SK-MEL-5 (cell line): ENCODE results near the genes ANKLE1, ABHD8, DDA1 and CCDC194.

GRCh38 chr19:16133324-16134138 is 10.0 kb upstream of the HSH2D start:
RAMPAGE:
- cytosol, long total RNA, result no peak
- long total RNA, result no peak
- nucleus, long total RNA, result no peak

GRCh38 chr19:16326275-16326829 is 1.7 kb downstream of the KLF2 start:
RAMPAGE:
- cytosol, long total RNA, result no peak
- long total RNA, result no peak
- nucleus, long total RNA, result no peak

GRCh38 chr19:16571051-16572255 is 762 bp downstream of the SLC35E1 start:
RAMPAGE:
- cytosol, long total RNA, result no peak
- long total RNA, result no peak
- nucleus, long total RNA, result no peak

DNA sequence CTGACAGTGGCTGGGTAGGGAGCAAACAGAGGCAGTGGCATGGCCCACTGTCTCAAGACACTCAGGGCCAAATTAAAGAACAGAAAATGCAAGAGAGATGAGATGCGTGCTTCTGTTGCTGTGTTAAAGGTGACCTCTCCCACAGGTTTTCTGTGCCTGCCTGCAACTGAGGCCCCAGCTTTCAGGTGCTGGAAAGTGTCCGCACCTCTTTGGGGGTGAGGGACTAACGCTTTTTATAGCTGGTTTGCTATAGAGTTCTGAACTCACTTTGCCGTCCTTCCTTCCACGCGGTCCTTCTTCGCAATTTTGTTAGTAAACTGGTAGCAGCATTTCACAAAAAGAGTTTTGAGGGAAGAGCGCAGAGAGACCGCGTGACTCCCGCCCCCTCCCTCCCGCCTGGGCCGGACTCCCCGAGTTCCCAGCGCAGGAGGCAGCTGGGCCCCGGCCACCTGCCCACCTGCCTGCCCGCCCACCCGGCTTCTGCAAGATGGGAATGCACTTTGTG is 3.3 kb upstream of the SLC35E1 start:
RAMPAGE:
- cytosol, long total RNA, result no peak
- long total RNA, result no peak
- nucleus, long total RNA, result no peak

DNA sequence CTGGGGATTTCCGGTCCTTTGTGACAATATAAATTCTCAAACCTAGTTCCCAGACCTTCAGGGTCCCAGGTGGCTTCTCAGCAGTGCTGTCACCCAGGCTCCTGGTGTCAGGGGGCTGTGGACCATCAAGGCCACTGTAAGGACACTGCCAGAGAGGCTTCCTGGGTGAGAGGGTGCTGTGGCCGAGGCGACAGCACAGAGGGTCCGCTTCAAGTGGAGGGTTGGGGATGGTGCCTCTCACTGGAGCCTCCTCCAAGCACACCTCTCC is 5.5 kb upstream of the SLC35E1 start:
RAMPAGE:
- cytosol, long total RNA, result no peak
- long total RNA, result no peak
- nucleus, long total RNA, result no peak

GRCh38 chr19:16585598-16586592 is 13.7 kb upstream of the SLC35E1 start:
RAMPAGE:
- cytosol, long total RNA, result no peak
- long total RNA, result no peak
- nucleus, long total RNA, result no peak

GRCh38 chr19:16591008-16591751 is 19.0 kb upstream of the SLC35E1 start:
RAMPAGE:
- cytosol, long total RNA, result no peak
- long total RNA, result no peak
- nucleus, long total RNA, result no peak

RAMPAGE:
- cytosol, long total RNA, result no peak
- long total RNA, result no peak
- nucleus, long total RNA, result no peak
Observed at GRCh38 chr19:16661573-16662298, 797 bp downstream of the TMEM38A start.

RAMPAGE:
- cytosol, long total RNA, result no peak
- long total RNA, result no peak
- nucleus, long total RNA, result no peak
Observed at GRCh38 chr19:16836331-16836958, 7.2 kb downstream of the SIN3B start.

DNA sequence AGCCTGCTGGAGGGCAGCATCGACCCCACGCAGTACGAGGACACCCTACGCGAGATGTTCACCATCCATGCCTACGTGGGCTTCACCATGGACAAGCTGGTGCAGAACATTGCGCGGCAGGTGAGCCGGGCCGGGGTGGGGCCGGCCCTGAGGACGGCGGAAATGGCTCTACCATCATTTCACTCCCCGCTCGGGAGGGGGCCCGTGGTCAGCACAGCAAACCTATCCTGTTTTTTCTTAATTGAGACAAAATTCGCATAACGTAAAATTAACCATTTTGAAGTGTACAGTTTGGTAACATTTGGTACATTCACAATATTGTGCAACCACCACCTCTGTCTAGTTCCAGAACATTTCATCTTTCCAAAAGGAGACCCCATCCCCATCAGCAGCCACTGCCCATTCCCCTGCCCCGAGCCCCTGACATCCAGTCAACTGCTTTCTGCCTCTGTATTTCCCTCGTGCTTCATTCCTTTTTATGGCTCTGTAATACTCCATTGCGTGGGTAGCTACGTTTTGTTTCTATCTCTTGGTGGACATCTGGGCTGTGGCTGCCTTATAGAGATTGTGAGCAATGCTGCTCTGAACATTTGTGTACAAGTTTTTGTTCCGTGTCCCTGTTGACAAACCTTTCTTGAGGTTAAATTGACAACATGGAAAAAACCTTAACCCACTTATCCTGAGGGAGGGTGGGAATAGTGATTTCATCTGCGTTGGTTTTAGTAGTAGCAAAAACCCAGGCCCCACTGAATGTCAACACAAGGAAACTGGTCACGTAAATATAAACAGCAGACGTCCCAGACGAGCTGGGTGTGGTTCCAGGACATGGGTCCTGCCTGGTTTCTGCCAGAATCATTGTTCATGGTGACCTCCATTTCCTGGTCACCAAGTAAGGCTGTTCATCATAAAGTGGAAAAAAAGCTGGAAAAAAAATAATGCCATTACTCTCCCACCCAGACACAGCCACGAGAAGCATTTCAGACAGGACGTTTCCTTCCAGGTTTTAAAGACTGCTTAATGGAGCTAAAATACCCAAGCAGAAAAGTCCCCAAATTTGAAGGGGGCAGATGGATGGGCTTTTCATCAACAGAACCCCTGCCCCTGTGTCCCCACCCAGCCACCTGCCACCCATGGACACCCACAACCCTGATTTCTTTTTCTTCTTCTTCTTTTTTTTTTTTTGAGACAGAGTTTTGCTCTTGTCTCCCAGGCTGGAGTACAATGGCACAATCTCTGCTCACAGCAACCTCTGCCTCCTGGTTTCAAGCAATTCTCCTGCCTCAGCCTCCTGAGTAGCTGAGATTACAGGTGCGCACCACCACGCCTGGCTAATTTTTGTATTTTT is 17.0 kb upstream of the F2RL3 start:
RAMPAGE:
- cytosol, long total RNA, result no peak
- long total RNA, result no peak
- nucleus, long total RNA, result no peak

DNA sequence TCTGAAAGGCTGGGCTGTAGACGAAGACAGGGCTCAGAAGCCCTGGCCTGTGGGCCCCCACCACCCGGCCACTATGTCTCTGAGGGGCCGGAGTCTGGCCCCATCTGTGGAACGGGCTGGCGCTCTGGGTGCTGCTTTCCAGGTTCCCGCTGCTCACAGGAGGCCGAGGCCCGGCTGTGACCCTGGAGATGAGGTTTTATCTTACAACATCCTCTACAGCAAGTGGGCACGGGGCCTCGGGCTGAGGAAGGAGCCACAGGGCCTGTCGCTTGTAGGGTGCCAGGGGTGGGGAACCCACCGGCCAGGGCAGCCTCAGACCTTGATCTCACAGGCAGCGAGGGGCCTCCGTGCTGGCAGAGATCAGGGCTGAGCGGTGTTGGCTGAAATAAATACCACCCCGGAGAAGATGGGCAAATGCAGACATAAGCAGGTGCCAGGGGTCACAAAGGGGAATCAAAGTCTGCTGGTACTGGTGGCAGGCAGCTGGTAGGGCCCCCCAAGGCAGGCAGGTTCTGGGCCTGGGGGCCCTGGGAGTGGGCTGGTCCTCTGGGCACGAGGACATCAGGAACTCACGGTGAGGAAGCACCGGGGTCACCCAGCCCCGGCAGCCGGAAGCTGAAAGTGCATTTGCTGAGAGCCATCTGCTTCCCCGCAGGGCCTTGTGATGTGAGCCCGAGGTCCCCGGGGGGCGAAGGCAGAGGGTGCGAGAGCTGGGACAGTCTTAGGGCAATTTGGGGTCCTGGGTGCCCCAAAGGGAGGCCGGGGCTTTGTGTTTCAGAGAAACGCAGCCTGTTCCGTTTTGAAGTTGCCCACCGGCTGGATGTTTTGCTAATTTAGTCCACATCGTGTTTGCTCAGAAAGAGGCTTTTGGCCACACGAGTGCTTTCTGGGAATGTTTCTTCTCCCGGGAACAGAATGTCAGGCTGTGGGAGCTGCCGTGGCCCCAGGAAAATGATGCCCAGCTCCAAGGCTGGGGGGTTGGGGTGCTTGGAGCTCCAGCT is 4.7 kb downstream of the F2RL3 start:
RAMPAGE:
- cytosol, long total RNA, result no peak
- long total RNA, result no peak
- nucleus, long total RNA, result no peak

DNA sequence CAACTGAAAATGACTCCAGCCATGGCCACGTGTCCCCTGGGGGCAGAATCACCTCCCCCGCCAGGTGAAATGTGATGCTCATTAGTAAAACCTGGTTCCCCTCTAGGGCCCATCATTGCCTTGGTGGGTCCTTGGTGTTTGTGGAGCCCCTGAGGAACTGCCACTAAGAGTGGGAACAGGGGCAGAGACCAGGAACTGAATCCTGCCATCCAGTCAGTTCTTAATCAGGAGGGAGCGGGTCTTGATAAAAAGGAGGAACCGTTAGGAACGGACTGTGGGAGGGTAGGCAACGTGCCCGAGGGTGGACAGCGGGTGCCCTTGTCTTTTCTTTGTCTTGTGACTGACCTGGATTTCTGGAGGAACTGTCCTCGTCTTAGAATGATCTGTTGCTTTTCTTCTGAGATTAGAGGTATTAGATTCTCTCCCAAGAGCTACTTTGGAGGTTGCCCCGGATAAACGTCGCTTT is 3.5 kb downstream of the MYO9B start:
RAMPAGE:
- cytosol, long total RNA, result no peak
- long total RNA, result no peak
- nucleus, long total RNA, result no peak

RAMPAGE:
- cytosol, long total RNA, result no peak
- long total RNA, result no peak
- nucleus, long total RNA, result no peak
Observed at GRCh38 chr19:17114213-17115253, 39.0 kb downstream of the MYO9B start.

DNA sequence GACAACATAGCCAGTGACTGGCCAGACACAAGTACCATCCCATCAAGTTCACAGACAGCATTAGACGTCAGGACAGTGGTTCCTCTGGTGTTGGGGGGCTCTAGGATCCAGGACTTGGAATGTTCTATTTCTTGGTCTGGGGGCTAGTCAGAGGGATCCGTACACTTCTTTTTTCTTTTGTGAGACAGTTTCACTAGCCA is 59.2 kb upstream of the USE1 start:
RAMPAGE:
- cytosol, long total RNA, result no peak
- long total RNA, result no peak
- nucleus, long total RNA, result no peak

DNA sequence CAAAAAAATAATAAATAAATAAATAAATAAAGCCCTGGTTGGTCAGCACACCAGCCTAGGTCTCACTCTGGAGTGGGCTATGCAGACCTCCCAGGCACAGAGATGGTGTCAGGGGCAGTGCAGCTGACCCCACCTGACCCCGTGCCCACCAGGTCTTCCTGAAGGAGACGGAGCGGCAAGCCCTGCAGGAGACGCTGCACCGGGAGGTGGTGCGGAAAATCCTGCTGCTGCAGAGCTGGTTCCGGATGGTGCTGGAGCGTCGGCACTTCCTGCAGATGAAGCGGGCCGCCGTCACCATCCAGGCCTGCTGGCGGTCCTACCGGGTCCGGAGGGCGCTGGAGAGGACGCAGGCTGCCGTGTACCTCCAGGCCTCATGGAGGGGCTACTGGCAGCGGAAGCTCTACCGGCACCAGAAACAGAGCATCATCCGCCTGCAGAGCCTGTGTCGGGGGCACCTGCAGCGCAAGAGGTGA is 22.5 kb upstream of the USE1 start:
RAMPAGE:
- cytosol, long total RNA, result no peak
- long total RNA, result no peak
- nucleus, long total RNA, result no peak

GRCh38 chr19:17281405-17282241 is at the start of gene ANKLE1:
Gene ANKLE1 (plus strand): TSS chr19:17281901.
RAMPAGE:
- cytosol, long total RNA, result no peak
- long total RNA, result no peak
- nucleus, long total RNA, result no peak

DNA sequence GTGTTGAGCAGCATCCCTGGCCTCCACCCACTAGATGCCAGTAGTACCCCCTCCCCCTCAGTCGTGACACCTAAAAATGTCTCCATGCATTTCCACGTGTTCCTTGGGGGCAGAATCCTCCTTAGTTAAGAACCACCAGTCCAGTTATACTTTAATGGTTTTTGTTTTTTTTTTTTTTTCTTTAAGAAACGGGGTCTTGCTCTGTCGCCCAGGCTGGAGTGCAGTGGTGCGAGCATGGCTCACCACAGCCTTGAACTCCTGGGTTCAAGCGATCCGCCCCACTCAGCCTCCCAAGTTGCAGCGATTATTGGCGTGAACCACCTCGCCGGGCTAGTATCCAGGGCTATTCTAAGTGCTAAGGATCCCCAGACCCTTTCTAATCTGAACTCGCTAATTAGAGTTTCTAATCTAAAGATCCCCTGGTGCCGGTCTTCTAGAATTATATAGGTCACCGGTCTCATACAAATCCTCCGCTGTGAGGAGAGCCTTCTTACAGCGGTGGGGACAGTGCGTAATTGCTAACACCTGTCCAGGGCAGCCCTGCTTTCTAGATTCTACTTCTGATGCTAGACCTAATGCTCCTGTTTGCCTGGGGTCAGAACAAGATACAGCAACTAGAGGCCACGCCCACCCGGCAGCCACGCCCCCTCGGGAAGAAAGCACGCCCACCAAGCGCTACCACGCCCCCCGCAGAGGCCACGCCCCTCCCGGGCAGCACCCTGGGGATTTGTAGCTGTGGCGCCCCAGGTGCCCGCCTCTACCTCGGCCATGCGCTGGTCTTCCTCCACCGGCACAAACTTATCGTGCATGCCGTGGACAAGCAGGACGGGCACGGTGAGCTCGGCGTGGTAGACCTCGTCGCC is 9.5 kb downstream of the ABHD8 start:
RAMPAGE:
- cytosol, long total RNA, result no peak
- long total RNA, result no peak
- nucleus, long total RNA, result no peak

DNA sequence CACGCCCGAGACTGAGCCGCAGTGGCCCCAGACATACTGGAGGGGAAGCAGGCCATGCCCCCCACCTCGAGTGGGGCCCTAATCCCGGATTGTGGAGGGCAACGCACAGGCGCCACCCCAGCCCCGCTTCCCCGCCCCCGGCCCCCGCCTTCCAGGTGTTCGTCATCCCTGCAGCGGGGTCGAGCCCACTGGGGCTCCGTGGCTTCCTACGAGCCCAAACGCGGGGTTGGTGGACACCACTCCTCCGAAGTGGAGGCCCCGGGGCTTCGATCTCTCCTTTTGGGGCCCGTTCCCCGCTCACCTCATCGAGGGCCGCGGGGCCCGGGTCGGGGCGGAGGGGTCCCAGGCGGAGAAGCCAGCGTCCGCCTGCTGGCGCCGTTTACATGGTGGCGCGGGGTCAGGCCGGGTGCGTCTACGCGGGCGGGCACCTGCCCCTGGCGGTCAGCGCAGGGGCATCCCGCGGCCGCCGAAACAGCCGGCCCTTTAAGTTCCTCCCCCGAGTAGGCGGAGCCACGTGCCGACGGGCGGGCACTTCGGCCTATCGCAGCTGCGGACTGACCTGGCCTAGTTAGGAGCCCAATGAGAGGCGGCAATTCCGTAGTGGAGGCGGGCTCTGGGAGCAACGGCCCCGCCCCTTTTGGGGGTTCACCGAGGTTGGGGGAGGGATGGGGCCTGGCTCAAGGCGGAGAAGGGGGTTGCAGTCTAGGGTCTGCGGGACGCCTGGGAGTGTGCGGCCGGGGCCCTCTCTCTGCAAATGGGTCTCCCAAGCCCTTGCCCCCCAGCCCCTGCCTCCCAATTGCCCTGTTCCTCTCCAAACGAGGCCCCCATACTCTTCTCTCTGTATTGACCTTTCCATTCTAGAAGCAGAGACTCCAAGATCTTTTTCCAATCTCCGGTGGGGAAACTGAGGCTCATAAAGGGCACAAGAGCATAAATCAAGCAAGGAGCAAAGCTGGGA is at the start of gene ABHD8:
Gene ABHD8, minus strand, starts transcription at position 485 of the 958 bp plus-strand sequence.
RAMPAGE:
- cytosol, long total RNA, result no peak
- long total RNA, result no peak
- nucleus, long total RNA, result no peak

DNA sequence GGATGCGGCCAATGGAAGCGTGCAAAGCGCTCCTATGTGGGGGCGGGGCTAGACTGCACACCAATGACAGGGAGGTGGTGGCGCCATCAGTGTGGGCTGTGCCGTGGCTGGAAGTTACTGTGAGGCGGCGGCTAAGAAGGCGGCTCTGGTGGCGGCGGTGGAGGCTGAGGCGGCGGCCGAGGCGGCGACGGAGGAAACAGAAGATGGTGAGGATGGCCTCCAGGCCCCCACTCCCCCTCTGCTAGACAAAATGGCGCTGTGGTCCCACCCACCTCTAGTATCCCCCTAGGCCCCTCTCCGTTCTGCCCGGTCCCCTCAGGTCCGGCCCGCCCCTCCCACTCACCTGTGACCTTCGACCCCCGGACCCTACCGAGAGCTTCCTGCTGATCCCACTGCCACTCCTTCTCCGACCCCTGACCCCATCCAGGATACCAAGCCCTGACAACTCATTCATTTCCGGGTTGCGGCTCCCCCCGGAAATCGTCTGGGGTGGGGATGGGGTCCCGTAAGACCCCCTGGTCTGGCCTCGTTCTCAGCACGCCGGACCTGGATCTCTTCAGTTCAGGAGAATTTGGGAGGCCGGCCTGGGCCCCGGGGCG is at the start of gene DDA1:
Gene DDA1, plus strand, starts transcription at position 112 of the 599 bp plus-strand sequence.
RAMPAGE:
- cytosol, long total RNA, result start-site peak on the plus strand centred at position 98 of the sequence, 49 bp wide, 282 and 401 reads in 2 replicates
- long total RNA, result no peak
- nucleus, long total RNA, result start-site peak on the plus strand centred at position 100 of the sequence, 41 bp wide, 138 and 52 reads in 2 replicates

DNA sequence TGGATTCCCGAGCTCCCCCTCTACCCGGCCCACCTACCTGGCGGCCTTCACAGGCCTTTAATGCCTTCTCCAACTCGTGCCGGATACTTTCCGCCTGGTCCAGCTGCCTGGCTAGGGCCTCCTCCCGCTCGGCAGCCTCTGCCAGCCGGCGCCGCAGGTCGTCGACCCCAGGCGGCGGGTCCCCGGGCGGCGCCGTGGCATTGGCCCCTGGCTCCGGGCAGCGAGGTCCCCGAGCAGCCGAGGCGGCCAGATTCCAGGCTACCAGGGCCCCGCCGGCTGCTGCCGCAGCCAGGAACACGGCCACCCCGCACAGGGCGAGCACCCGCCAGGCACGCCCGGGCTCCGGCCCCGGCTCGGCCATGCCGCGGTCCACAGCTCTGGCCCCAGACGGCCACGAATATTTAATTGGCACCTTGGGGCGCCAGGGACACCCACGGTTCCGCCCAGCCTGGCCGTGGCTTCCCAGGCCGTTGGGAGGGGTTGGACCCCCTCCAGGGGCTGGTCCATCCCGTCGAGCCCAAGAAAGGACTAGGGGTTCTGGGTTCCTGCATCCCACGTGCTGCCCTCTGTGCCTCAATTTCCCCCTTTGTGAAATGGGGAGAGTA is at the start of gene CCDC194:
Gene CCDC194, minus strand, starts transcription at position 399 of the 605 bp plus-strand sequence.
RAMPAGE:
- cytosol, long total RNA, result no peak
- long total RNA, result no peak
- nucleus, long total RNA, result no peak